ENCODE measurements around a stretch of chr6.

- RRBS: no CpG with 5 or more reads among the region's 22 CpGs
Observed at GRCh38 chr6:41536560-41537948, 9.1 kb upstream of the FOXP4 start.

- RRBS: no CpG with 5 or more reads among the region's 11 CpGs
Observed at GRCh38 chr6:41563015-41563867, 17.1 kb downstream of the FOXP4 start.

DNA sequence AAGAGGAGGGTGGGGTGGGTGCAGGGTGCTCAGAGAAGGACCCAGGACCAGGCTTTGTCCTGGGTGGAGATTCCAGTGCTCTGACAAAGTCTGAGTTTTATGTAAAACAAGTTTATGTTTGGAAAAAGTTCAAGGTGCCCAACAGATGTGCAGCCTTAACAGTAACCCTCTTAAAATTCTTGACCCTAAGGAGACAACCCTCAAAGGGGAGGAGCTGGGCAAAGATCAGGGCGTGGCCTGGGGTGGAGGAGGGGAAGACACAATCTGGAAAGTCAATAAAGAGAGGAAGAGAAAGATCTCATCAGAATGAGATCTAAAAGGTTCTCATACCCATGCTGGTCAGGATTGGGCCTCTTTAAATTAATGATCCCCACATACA lies 32.8 kb downstream of the FOXP4 start:
- RRBS: no CpG with 5 or more reads among the region's 1 CpG

DNA sequence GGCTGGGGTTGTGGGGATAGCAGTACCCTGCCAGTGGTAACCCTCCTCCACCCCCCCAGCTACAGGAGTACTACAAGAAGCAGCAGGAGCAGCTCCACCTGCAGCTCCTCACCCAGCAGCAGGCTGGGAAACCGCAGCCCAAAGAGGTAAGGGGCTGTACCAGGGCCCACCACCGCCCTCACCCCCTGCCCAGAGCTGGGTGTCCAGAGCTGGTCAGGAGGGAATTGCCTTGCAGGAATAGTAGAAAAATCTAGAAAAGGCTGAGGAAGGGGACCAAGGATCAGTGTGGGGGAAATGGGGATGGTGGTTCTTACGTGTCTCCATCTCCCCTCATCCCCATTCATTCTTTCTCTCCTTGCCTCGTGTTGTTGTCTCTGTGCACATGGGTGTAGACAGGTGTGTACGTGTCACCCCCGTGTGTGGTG lies 39.2 kb downstream of the FOXP4 start:
- RRBS: no CpG with 5 or more reads among the region's 6 CpGs

- RRBS: 72% methylated on average over 2 of the region's 28 CpGs
Observed at GRCh38 chr6:41599126-41600349, 38.7 kb upstream of the MDFI start.

GRCh38 chr6:41600484-41600940 lies 37.8 kb upstream of the MDFI start:
- RRBS: no CpG with 5 or more reads among the region's 13 CpGs

- RRBS: no CpG with 5 or more reads among the region's 22 CpGs
Observed at GRCh38 chr6:41653251-41653866, 15.1 kb downstream of the MDFI start.

DNA sequence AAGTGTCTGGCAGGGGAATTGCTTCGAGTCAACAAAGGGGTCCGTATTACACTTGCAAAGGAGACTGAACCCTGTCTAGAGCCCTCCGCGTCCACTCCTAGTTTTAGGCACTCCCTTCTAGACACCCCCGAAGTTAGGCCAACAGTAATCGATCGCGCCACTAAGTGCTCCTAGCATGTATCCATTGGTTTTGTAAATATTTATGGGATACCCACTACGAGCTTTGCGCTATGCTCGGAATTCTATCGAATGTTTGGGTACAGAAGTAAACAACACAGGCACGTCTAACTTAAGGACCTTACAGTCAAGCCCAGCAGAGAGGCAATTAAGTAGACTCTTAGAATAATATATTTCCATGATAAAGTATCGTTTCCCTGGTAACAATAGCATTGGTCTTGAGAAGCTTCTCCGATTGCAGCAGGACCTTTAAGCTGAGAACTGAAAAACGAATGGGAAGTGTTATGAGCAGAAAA lies 633 bp downstream of the BYSL start:
- RRBS: no CpG with 5 or more reads among the region's 16 CpGs

GRCh38 chr6:41930215-41931449 lies 9.3 kb downstream of the BYSL start:
- RRBS: no CpG with 5 or more reads among the region's 17 CpGs

DNA sequence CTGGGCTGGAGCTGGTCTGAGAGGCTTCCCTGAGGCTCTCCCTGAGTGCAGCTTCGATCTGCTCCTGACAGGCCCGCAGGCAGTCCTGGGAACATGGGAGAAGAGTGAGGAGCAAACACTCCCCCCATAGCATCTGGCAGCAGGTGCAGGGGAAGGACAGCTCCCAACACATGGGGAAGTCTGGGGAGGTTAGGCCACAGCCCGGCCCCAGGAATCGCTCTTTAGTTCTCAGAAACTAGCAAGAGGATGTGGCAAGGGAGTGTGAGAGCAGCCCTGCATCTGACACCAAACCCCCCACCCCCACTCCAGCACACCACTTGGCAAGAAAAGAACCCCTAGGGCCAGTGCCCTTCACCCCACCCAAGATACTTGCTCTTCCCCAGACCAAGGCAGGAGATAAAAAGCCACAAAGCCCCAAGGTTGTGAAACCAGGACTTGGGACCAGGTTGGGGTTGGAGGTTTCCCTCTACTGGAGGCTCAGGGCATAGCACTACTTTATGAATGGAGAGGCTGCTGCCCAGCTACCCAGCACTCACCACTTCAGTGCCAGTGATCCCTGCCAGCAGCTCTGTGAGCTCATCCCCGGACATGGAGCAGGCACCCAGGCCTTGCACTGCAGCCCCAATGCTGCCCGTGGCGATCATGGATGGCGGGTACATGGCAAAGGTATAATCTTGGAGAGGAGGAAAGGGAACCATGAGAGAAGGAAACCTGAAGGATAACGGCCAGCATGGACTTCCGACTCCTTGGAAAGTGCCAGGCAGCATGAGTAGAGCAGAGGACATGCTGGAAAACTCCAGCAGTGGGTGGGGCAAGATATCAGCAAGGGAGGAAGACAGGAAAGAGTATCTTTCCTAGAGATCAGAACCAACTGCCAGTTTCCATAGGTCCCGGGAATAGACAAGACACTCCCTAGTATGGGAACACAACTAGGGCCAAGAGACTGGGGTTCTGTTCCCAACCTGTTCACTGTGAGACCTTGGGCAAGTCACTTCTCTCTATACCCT lies 5.3 kb downstream of the CCND3 start:
- RRBS: no CpG with 5 or more reads among the region's 11 CpGs

DNA sequence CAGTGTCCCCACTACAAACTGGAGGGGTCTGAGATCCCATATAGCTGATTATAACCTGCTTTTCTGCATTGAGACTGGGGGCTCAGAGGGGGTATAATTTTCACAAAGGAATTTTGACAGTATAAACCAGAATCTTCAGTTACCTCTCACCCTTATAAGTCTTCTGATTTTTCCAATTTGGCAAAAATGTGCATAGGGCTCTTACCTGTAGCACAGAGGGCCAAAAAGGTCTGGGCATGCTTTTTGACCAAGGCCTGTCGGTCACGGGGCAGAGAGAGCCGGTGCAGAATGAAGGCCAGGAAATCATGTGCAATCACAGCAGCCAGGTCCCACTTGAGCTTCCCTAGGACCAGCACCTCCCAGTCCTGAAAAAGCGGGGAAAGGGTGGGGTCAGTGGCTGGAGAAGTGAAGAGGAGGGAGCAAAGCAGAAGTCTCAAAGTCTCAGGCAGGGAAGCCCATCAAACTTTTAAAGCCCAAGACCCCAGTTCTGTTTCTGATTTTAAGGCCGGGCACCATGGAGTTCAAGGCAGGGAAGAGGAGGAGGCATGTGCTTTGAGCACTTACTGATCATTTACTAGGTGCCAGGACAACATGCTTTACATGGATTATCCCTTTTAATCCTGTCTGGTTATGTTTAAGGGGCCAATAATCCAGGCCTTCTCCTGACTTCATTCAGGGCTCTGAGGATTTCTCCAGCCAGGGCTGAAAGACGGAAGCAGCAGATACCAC lies 4.4 kb downstream of the CCND3 start:
- RRBS: no CpG with 5 or more reads among the region's 6 CpGs

GRCh38 chr6:41938632-41939431 lies 2.8 kb downstream of the CCND3 start:
- RRBS: no CpG with 5 or more reads among the region's 8 CpGs

DNA sequence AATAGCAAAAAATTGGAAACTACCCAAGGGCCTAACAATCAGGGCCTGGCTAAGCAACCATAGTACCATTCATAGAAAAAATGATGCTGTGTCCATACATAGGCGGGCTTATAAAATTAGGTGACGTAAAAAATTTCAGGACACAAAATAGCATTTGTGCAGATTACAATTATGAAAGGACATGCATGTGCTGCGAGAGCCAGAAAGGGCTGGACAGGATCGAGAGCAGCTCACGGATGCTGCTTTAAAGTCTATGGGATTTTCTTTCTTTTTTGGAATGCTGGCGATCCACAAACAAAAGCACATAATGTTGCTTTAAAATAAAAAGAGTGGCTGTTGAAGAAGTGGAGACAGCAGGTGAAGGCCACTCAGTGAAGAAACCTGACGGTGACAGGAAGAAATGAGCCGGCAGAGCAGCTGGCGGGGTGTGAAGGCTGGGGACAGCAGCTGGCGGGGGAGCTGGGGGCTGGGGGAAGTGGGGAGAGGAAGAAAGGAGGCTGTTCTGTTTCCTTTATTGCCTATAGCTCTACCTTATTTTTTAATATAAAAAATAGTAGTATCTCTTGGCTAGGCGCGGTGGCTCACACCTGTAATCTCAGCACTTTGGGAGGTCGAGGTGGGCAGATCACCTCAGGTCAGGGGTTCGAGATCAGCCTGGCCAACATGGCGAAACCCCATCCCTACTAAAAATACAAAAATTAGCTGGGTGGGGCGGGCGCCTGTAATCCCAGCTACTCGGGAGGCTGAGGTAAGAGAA lies 42.6 kb upstream of the TAF8 start:
- RRBS: no CpG with 5 or more reads among the region's 18 CpGs

DNA sequence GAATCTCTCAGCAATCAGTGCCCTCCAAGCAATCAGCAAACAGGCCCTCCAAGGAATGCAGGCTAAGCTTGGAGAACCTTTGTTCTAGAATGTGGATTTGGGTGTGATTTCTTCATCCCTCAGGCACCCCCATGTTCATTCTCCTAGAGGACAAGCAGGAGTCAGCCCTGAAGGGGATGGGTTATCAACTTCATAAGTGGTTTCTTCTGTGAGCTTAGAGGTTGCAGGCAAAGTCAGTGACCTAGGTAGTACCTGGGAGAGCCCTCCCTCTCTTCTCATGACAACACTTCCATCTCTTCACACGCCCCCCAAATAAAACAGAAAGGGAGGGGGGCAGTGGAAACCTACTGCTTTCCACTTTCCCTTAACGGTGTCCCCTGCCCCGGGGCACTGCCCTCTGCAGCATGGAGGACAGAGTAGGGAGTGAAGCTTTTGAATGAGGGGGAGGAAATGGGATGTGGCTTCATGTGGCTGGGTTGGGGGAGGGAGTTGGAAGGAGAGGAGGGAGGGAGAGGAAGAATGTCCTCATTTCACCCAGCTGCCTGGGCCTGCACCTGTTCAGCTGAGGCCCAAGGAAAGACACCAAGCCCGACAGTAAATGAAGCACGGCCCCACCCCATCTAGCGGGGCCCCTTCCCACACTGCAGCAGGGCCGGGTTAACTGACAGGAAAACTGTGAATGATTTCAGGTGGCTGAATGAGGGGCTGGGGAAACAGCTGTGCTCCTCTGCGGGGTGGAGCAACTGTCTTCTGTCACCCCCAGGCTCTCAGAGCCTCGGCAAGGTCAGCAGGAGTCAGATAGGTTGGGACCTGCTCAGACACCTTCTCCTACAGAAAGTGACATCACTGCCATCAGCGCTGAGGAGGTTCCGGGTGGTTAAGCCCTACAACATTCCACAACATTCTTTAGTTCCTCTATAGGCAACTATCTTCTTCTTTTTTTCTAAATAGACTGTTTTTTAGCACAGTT lies 40.1 kb upstream of the TAF8 start:
- RRBS: no CpG with 5 or more reads among the region's 11 CpGs

DNA sequence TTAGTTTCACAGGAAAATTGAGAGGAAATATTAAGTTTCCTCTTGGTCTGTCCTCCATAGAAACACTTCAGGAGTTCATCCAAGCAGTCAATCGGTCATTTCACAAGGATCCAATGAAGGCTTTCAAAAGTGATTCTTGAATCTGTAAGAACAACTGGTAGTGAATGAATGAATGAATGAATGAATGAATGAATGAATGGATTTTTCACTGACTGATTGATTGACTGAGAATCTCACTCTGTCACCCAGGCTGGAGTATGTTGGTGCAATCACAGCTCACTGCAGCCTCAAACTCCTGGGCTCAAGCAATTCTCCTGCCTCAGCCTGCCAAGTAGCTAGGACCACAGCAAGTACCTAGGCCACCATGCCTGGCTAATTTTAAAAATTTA lies 39.4 kb upstream of the TAF8 start:
- RRBS: no CpG with 5 or more reads among the region's 1 CpG

GRCh38 chr6:42028034-42029046 lies 22.0 kb upstream of the TAF8 start:
- RRBS: no CpG with 5 or more reads among the region's 23 CpGs

- RRBS: no CpG with 5 or more reads among the region's 11 CpGs
Observed at GRCh38 chr6:42046552-42047279, 3.6 kb upstream of the TAF8 start.

DNA sequence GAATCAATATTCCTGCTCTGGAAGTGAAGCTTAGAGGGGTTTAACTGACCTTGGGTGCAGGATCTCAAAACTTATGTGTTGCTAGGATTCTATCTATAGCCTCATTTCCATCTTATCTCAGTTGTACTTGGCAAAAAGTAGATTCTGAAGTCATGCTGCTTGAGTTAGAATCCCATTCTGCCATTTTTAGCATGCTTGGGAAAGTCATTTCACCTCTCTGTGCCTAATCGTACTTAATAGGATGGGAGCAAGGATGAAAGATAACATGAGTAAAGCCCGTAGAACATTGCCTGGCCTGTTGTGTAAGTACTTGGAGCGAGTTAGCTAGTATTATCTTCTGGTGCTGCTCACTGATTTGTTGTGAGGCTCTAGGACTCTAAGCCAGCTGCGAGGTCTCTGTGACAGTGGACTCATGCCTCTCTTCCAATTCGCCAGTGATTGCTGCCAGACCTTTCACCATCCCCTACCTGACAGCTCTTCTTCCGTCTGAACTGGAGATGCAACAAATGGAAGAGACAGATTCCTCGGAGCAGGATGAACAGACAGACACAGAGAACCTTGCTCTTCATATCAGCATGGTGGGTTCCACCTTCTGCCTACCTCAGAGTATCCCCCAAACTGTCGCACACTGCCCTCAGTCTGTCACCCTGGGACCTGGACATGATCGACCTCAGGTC lies 17.8 kb downstream of the TAF8 start:
- RRBS: no CpG with 5 or more reads among the region's 9 CpGs

DNA sequence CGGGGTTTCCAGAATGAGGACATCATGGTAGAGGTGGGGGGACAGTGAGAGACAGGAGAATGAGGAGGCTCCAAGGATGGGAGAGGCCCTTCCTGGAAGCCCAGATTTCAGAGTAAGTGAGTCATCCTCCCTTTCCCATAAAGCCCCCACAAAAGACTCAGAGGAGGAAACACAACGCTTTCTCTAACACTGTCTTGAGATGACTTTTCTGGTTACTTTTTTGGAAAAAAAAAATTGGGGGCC lies 41.9 kb downstream of the C6orf132 start:
- RRBS: no CpG with 5 or more reads among the region's 2 CpGs

GRCh38 chr6:42122478-42123199 lies 19.8 kb downstream of the C6orf132 start:
- RRBS: no CpG with 5 or more reads among the region's 12 CpGs